Adrenal gland (tissue), 7 donors: ENCODE measurements around a stretch of chr15.

- PRO-cap, 3 experiments, result no peak in any of the 3 experiments
- RAMPAGE, long total RNA, 4 experiments, result no peak in any of the 4 experiments
- RRBS, result no CpG with 5 or more reads among the region's 6 CpGs
Observed at GRCh38 chr15:59273185-59273786, 66.6 kb downstream of the LDHAL6B start.

DNA sequence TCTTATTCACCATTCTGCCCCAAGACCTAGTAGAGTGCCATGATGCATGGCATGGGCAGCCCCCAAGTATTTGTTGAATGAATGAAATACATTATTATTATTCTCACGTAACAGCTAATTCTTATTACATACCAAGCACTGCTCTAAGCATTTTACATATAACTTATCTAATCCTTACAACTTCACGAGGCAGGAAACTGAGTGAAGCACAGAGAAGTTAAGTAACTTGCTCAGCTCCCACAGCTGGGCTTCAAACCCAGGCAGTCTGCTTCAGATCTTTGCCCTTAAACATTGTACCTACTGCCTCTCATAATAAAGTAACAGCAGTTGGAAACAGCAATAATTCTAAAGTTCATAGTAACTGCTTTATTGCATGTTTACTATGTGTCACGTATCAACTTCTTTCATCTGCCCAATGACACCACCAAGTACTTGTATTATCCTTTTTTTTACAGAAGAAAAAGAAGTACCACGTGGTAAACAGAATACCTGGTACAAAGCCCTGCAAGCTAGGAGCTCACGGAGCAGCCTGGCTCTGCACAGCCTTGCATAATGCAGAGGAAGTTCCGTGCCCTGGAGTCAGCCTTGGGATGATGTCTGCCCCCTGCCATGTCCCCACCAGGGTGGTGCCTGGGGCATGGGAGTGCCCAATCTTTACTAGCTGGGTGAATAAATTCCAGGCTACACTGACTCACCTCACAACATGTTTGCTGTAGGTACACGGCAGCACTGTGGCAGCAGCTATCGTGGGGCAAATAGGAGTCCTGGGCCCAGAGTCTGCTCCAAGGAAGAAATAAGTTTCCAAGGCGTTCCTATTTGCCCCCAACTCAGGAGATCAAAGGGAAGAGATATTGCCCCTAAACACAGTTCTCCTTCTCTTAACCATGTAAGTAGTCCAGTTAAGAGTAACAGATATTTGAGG lies 77.1 kb downstream of the LDHAL6B start:
- PRO-cap, 3 experiments, result no peak in any of the 3 experiments
- RAMPAGE, long total RNA, 4 experiments, result no peak in any of the 4 experiments
- RRBS, result no CpG with 5 or more reads among the region's 9 CpGs

DNA sequence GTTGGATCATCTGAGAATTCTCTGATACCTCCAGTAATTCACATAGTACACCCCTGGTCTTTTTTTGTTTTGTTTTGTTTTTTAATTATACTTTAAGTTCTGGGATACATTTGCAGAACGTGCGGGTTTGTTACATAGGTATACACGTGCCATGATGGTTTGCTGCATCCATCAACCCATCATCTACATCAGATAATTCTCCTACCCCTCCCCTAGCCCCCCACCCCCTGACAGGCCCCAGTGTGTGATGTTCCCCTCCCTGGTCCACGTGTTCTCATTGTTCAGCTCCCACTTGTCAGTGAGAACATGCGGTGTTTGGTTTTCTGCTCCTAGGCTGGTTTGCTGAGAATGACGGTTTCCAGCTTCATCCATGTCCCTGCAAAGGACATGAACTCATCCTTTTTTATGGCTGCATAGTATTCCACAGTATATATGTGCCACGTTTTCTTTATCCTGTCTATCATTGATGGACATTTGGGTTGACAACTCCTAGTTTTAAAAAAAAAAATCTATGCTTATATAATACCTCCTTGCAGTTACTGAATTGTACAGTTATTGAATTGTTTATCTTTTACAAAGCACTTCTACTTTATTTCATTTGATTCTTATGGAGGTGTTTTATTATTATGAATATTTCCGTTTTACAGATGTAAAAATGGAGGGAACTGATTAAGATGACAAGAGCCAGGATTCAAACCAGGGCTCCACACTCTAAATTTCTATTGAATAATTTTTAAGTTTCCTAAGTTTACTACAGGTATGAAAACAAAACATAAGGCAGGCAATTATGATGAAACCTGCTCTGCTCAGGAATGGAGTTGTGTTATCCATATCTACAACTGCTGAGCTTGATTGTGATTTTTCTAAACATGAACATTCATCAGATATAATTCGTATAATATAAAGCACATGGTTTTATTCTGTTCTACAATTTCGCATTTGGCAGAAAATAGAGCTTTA lies 35.9 kb downstream of the MYO1E start:
- PRO-cap, 3 experiments, result no peak in any of the 3 experiments
- RAMPAGE, long total RNA, 4 experiments, result no peak in any of the 4 experiments
- RRBS, result no CpG with 5 or more reads among the region's 10 CpGs

GRCh38 chr15:59366073-59366786 lies 6.4 kb downstream of the MYO1E start:
- PRO-cap, 3 experiments, result no peak in any of the 3 experiments
- RAMPAGE, long total RNA, 4 experiments, result no peak in any of the 4 experiments
- RRBS, result no CpG with 5 or more reads among the region's 10 CpGs

DNA sequence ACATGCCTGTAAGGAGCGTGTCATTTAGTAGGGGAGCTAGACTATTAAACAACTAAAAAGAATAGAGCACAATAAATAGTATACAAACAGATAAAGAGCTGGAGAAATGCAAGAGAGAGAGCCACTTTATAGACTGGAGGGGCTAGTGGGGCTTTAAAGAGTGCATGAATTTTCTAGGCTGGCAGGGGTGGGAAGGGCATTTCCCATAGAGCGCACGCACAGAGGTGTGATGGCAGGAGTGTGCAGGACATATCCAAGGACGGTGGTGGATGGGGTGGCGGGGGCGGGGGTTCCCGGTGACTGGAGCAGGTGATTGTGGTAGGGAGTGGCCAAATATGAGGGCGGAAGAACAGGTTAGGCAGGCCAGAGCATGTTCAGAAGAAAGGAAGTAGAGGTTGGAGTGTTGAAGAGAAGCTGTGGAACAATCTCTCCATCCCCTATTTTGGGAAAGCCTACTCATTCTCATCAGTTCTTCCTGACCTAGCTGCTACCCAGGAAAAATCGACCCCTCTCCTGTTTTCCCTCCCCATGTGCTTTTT lies 18.1 kb downstream of the FAM81A start:
- PRO-cap, 3 experiments, result no peak in any of the 3 experiments
- RAMPAGE, long total RNA, 4 experiments, result no peak in any of the 4 experiments
- RRBS, result no CpG with 5 or more reads among the region's 9 CpGs

GRCh38 chr15:60189005-60189334 lies 184.9 kb downstream of the FOXB1 start:
- PRO-cap, 3 experiments, result no peak in any of the 3 experiments
- RAMPAGE, long total RNA, 4 experiments, result no peak in any of the 4 experiments
- RRBS, result no CpG with 5 or more reads among the region's 2 CpGs

DNA sequence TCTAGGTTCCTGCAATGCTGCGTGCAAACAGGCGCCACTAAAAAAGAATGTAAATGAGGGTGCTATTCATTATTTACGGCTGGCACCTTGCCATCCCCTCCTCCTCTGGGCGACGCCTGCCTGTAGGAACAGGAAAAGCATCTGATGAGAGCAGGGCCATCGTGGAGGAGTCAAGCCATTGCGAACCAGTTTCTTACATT lies 98.1 kb downstream of the ANXA2 start:
- PRO-cap, 3 experiments, result peak in 1 of 3 experiments; most common plus-strand start position 93 of the sequence (in 1)
- RAMPAGE, long total RNA, 4 experiments, result no peak in any of the 4 experiments
- RRBS, result no CpG with 5 or more reads among the region's 7 CpGs

DNA sequence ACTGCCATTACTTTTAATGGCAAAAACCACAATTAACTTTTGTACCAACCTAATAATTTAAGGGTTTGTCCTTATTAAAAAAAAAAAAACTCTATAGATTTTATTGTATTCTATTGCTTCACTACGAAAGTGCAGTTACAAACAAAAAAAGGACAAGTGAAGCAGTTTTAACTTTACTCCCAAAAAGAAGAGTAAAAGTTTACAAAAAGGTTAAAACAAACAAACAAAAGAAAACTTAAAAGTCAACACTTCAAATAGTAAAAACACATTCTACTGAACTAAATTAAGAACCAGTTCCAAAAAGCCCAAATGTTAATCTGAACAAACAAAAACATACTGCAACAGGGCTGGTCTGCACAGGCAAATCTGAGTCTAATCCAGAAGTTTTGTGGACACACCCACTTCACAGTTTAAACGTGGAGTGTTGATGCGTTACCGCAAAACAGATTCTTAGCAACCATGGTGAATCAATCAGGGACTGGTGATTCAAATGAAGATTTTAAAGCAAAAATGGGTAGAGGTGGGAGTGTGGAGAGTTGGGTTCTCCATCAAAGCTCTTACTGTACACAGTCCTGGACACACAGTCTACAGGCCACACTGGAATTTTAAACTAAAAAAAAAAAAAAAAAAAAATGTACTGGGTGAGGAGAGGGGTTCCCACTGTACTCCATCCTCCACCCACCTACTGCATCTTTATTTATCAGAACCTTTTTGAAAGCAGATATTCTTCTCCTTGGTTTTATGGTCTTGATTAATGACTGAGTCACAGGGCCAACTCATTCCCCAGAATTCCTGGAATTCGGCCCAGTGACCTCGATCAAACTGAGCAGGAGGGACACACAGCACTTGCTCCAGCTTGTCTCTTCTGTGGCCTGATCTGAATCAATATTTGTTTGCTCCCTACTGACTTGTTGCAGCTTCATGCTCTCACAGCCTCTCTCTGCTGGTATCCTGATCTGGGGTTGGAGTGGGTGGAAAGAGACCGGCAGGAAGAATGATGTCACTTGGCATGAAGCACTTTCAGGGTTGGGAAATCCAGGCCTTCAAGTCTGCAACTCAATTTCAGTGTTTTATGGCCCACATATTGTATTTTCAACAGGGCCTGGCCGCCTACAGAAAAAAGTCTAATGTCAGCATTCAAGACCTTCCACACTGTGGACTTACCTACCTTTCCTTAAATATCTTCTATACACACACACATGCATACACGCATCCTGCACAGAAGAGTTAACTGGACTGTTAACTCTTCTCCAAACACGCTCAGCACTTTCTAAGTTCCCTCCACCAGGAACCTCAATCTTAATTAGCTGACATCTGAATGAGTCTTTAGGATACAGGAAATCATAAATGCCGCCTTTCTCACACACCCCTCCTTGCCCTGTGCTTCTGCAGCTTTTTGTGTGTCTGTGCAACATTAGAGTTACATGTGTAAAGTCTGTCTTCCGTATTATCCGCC lies 4.9 kb downstream of the ANXA2 start:
- PRO-cap, 3 experiments, result peak in 3 of 3 experiments; most common plus-strand start position 885 of the sequence (in 1); most common minus-strand start position 942 of the sequence (in 3)
- RAMPAGE, long total RNA, 4 experiments, result no peak in any of the 4 experiments
- RRBS, result no CpG with 5 or more reads among the region's 13 CpGs

DNA sequence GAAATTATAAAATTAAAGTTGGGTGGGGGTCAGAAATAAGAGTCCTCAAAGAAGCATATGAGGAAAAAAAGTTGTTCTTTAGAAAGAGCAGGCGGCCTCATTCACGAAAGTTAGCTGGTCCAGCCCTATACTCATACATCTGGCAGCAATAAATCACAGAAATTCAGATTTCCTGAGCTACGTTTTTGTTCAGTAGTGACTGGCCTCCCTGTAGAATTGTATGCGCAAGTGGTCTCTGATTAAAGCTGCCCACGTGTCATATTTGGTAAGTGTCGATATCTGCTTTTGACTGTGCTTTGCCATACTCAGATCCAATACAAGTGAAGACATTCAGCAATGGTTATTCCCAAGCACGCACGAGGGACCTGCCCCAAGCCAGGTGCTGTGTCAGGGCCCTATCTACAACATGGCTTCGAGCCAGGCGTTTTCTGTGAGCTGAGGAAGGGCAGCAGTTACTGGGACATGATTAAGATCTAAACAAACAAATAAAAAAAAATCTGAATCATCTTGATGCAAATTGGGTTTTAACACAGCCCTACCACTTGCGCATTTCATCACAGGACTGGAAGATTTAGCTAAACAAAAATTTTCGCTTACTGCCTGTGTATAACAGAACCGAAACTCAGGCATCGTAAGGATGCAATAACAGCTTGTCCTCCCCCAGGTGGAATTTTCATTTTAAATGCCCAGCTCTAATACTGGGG lies 47.2 kb upstream of the ICE2 start:
- PRO-cap, 3 experiments, result peak in 1 of 3 experiments; most common plus-strand start position 607 of the sequence (in 1); most common minus-strand start position 316 of the sequence (in 1)
- RAMPAGE, long total RNA, 4 experiments, result no peak in any of the 4 experiments
- RRBS, result no CpG with 5 or more reads among the region's 14 CpGs

DNA sequence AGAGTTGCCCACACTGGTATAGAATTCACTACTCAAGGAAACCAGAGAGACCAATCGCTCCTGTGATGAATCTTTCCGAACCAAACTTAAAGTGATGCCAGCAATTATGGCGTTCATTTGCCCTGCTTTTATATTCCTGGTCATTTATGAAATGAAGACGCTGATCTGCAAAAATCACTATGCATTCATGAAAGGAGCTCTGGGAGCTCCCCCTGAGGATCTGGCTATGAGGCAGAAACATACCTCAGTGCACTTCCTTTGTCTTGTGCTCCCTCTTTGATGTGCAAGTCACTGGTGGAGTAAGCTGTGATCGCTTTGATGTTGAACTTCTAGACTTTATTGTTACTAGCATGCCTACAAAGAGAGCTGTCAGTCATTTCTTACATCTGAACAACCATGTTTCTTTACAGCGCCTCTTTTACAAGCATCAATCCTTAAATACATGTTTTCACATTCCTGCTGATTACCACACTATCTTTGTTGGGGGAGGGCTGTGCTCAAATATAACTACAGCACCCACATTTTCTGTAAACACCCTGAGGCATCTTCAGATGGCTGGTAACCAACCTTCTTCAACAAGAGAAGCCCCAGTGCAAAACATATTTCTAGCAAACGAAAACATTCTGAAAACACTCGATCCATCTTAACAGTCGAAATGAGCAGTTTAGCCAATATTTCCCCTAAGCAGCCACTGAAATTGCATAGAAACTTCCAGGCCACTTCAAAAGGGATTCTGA lies 101.7 kb upstream of the ICE2 start:
- PRO-cap, 3 experiments, result no peak in any of the 3 experiments
- RAMPAGE, long total RNA, 4 experiments, result no peak in any of the 4 experiments
- RRBS, result no CpG with 5 or more reads among the region's 9 CpGs

- PRO-cap, 3 experiments, result peak in 2 of 3 experiments; most common plus-strand start chr15:60594333 (in 1); most common minus-strand start chr15:60594186 (in 2)
- RAMPAGE, long total RNA, 4 experiments, result no peak in any of the 4 experiments
- RRBS, result no CpG with 5 or more reads among the region's 9 CpGs
Observed at GRCh38 chr15:60593906-60594580, 115.1 kb upstream of the ICE2 start.

- PRO-cap, 3 experiments, result peak in 2 of 3 experiments; most common plus-strand start chr15:60620988 (in 2); most common minus-strand start chr15:60620798 (in 2)
- RAMPAGE, long total RNA, 4 experiments, result no peak in any of the 4 experiments
- RRBS, result 48% methylated on average over 7 of the region's 16 CpGs
Observed at GRCh38 chr15:60620722-60621379, 141.9 kb upstream of the ICE2 start.

DNA sequence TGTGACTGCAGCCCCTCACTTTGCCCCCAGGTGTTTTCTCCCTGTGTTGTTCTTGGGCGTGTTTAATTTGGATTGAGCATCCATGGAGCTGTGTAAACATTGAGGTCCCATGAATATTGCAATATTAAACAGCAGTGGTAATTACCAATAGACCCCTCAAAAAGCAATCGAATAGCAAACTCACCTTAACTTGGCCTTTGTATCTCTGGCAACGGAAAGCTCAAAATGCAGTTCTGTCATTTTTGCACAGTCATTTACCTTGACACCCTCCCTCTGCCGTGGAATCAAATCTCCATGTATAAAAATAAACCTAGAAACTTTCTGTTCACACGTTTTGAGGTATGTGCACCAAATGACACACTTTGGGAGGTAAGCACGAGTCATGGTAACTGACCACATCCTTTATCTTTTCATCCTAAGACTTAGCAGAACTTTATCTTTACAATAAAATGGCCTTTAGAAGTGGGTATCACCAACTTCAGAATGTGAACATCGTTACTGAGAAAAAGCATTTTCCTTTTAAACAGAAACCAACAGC lies 170.8 kb upstream of the ICE2 start:
- PRO-cap, 3 experiments, result no peak in any of the 3 experiments
- RAMPAGE, long total RNA, 4 experiments, result no peak in any of the 4 experiments
- RRBS, result no CpG with 5 or more reads among the region's 7 CpGs

DNA sequence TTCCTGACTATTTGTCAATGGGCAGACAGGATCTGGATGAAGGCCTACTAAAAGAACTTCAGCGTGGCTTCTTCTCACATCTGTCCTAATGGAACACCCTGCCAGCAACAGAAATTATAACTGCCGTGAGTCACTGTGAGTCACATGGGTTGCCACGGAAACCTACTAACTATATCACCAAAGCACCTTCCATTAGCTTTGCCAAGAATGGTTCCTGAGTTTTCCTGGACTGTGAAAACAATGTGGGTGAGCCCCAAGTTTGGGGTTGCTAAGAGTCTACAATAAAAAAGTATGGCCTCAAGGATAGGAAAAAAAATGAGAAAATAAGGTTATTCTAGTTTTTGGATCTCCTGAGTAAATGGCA lies 195.0 kb upstream of the ICE2 start:
- PRO-cap, 3 experiments, result peak in 2 of 3 experiments; most common minus-strand start position 87 of the sequence (in 2)
- RAMPAGE, long total RNA, 4 experiments, result no peak in any of the 4 experiments
- RRBS, result no CpG with 5 or more reads among the region's 3 CpGs

DNA sequence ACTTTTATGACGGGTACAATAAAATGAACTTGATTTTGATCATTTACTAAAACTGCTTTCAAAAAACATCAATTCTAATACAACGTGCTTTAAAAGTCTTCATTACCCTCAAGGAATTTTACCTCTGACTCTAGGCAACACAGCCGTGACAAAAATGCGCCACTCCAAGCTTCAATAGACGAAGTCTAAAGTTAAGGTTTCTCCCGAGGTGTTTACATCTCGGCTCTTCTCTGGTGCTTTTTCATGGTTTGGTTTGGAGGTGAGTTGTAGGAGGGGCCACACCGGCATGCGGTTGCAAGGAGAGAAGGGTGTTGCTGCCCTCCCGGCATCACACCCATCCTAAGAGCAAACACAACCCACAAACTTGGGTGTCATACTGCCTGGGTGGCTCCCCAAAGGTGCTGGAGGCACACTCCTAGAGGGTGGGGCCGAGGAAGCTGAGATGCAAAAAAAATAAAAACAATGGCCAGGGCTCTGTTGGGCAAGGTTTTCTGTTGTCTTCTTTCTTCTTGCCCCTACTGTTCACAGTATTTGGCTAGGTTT lies 225.1 kb upstream of the ICE2 start:
- PRO-cap, 3 experiments, result no peak in any of the 3 experiments
- RAMPAGE, long total RNA, 4 experiments, result no peak in any of the 4 experiments
- RRBS, result 90% methylated on average over 2 of the region's 11 CpGs

GRCh38 chr15:60722252-60722796 lies 243.4 kb upstream of the ICE2 start:
- PRO-cap, 3 experiments, result peak in 1 of 3 experiments; most common minus-strand start chr15:60722496 (in 1)
- RAMPAGE, long total RNA, 4 experiments, result no peak in any of the 4 experiments
- RRBS, result no CpG with 5 or more reads among the region's 3 CpGs

GRCh38 chr15:61049071-61049443 lies 180.0 kb downstream of the RORA start:
- PRO-cap, 3 experiments, result no peak in any of the 3 experiments
- RAMPAGE, long total RNA, 4 experiments, result no peak in any of the 4 experiments
- RRBS, result no CpG with 5 or more reads among the region's 9 CpGs

GRCh38 chr15:61421668-61422434 lies 192.7 kb upstream of the RORA start:
- PRO-cap, 3 experiments, result no peak in any of the 3 experiments
- RAMPAGE, long total RNA, 4 experiments, result no peak in any of the 4 experiments
- RRBS, result no CpG with 5 or more reads among the region's 2 CpGs

- PRO-cap, 3 experiments, result peak in 1 of 3 experiments; most common plus-strand start chr15:61857288 (in 1)
- RAMPAGE, long total RNA, 4 experiments, result no peak in any of the 4 experiments
- RRBS, result no CpG with 5 or more reads among the region's 8 CpGs
Observed at GRCh38 chr15:61857168-61857893, 202.9 kb downstream of the VPS13C start.

GRCh38 chr15:62109810-62110907 lies 43.4 kb downstream of the C2CD4A start:
- PRO-cap, 3 experiments, result peak in 1 of 3 experiments; most common plus-strand start chr15:62110291 (in 1); most common minus-strand start chr15:62110148 (in 1)
- RAMPAGE, long total RNA, 4 experiments, result no peak in any of the 4 experiments
- RRBS, result no CpG with 5 or more reads among the region's 6 CpGs